Endodermal cell (in vitro differentiated cells): ENCODE measurements around a stretch of chr19.

- PRO-cap = no peak
These were observed 20.2 kb upstream of the ZSCAN18 start for GRCh38 chr19:58118131-58118758.

- PRO-cap = no peak
These were observed 20.8 kb upstream of the ZNF8 start for GRCh38 chr19:58257648-58258684.

DNA sequence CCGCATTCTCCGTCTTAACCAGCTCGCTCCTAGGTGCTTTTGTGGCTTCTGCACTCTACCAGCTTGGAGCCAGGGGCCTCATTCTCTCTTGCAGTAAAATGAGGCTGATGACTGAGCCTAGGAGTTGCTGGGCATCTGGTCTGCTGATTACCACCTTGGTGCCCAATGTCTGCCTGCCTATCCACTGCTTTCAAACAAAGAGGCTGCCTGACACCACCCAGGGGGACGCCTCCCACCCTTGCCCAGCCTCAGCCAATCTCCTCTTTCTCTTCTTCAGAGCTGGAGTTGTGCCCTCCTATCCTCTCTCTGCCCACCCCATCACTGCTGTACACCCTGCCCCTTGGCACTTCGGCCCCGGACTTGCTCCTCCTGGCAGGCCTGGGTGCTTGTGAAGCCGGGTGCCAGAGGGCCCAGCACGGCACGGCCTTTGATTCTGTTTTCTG lies 4.8 kb downstream of the RNF225 start:
- PRO-cap = no peak

GRCh38 chr19:58401088-58402184 lies 6.0 kb downstream of the RNF225 start:
- PRO-cap = bidirectional peak, plus-strand start at chr19:58401558, minus-strand start at chr19:58401231; unidirectional peak, plus-strand start at chr19:58401643

DNA sequence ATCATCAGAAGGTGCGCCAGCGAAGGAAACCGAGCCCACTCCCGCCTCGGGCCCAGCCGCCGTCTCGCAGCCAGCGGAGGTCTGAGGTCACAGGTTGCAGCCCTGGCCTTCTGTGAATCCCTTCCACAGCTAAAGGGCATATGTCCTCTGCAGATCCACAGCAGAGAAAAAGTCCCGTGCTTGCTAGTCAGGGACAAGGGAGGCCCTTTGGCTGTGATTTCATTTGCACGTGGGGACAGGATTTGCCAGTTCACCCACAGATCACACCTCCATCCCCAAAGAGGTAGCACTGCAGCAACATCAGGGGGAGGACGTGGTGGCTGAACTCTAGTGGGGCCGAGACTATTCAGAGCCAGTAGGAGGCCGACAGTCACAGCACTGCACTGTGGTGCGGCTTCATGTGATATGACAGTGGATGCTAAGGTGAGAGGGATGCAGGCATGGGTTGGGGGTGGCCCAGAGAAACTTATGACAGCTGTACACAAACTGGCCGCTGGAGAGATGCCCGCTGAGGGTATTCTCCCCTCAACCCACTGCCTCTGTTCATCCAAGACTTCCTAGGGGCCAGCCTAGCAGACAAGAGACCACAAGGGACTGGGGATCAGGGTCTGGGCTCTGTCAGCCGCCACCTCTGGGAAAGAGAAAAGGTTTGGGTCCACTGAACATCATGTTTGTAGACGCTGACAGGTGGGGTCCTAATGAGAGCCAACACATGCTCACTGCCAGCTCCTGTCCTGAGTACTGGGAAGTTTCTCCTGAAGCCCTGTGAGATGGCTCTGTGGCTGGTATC lies 3.9 kb upstream of the ZNF446 start:
- PRO-cap = no peak